K562 (cell line): ENCODE data around the gene CCDC92B.

DNA sequence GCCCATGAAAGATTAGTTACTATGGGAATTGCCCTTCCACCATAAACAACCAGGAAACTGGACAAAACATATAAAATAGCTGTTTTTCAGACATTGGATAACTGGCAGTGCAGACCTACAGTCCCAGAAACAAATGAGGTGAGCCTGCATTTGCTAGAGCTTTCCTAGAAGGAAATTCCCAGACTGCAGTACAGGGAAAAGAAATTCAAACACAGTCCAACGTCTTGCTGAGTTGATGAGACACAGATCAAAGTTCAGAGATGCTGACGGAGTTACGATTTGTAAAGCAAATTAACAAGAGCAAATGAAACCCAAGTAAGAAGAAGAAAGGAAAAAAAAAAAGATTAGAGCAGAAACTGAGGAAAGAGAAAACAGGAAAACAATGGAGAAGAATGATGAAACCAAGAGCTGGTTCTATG is 41.3 kb upstream of the MNT start:
- RAMPAGE, long total RNA = no peak
- RRBS = no CpG with 5 or more reads among the region's 3 CpGs
PRO-cap:
- standard = no peak
- CoPRO, capped RNA only, 2 experiments = no peak in any of the 2 experiments
- CoPRO, capped and uncapped RNA, 2 experiments = no peak in any of the 2 experiments
- CoPRO, uncapped RNA only, 2 experiments = no peak in any of the 2 experiments
CAGE:
- cytosol, long polyA plus RNA = no peak
- long polyA plus RNA = no peak
- nucleolus, long total RNA = no peak
- nucleus, long polyA plus RNA = no peak

GRCh38 chr17:2562976-2563642 is 30.3 kb upstream of the PAFAH1B1 start:
- RAMPAGE, long total RNA = no peak
- RRBS = 11% methylated on average over 4 of the region's 18 CpGs
PRO-cap:
- standard = no peak
- CoPRO, capped RNA only, 2 experiments = no peak in any of the 2 experiments
- CoPRO, capped and uncapped RNA, 2 experiments = no peak in any of the 2 experiments
- CoPRO, uncapped RNA only, 2 experiments = no peak in any of the 2 experiments
CAGE:
- cytosol, long polyA plus RNA = no peak
- long polyA plus RNA = no peak
- nucleolus, long total RNA = no peak
- nucleus, long polyA plus RNA = no peak

GRCh38 chr17:2693769-2694769 is 17.5 kb downstream of the CLUH start:
- RAMPAGE, long total RNA = no peak
- RRBS = 95% methylated on average over 4 of the region's 45 CpGs
PRO-cap:
- standard = no peak
- CoPRO, capped RNA only, 2 experiments = no peak in any of the 2 experiments
- CoPRO, capped and uncapped RNA, 2 experiments = no peak in any of the 2 experiments
- CoPRO, uncapped RNA only, 2 experiments = peak in 1 of 2 experiments; most common minus-strand start chr17:2693989 (in 1)
CAGE:
- cytosol, long polyA plus RNA = no peak
- long polyA plus RNA = no peak
- nucleolus, long total RNA = no peak
- nucleus, long polyA plus RNA = no peak

DNA sequence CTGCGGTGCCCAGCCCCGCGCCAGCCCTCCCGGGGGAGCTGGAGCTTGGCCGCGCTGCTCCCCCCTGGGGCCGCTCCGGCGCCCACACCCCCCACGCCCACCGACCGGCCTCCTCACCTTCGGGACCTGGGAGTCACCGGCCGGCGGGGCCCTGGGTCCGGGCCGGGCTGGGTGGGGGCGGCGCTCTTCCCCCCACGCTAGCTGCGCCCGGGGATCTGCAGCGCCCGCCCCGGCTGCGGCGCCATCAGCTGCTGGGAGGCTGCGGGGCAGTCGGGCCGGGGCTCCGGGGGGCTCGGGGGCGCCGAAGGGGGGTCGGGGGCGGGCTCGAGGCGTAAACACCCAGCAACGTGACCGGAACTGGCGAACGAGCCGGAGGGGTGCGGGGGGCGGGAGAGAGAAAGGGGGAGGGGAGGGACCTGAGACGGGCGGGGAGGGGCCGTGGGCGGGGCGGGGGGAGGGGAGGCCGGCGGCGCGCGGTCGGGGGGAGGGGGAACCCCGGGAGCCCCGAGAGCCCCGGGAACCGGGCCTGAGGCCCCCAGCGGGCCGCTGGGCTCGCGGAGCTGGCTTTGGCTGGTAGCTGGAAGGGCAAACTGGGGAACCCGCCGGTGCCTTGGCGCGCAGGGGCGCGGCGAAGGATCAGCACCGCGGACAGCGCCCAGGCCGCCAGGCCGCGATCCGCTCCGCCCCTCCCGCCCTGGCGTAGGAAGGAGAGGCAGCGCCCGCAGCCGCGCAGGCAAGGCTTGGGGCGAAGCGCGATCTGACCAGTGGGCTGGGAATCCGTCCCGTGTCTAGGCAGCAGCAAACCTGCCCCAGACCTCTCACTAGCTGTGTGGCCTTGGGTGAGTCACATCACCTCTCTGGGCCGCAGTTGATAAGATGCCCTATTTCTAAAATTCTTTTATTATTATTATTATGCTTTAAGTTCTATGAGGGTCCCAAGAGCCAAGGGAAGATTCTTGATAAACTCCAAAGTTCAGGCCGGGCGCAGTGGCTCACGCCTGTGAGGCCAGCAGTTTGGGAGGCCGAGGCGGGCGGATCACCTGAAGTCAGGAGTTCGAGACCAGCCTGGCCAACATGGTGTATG is at the start of gene CCDC92B:
Gene CCDC92B (minus strand): TSS at position 359 of the 1,084 bp plus-strand sequence.
- RAMPAGE, long total RNA = no peak
- RRBS = 5% methylated on average over 37 of the region's 99 CpGs
PRO-cap:
- standard = no peak
- CoPRO, capped RNA only, 2 experiments = no peak in any of the 2 experiments
- CoPRO, capped and uncapped RNA, 2 experiments = no peak in any of the 2 experiments
- CoPRO, uncapped RNA only, 2 experiments = no peak in any of the 2 experiments
CAGE:
- cytosol, long polyA plus RNA = no peak
- long polyA plus RNA = no peak
- nucleolus, long total RNA = no peak
- nucleus, long polyA plus RNA = no peak

DNA sequence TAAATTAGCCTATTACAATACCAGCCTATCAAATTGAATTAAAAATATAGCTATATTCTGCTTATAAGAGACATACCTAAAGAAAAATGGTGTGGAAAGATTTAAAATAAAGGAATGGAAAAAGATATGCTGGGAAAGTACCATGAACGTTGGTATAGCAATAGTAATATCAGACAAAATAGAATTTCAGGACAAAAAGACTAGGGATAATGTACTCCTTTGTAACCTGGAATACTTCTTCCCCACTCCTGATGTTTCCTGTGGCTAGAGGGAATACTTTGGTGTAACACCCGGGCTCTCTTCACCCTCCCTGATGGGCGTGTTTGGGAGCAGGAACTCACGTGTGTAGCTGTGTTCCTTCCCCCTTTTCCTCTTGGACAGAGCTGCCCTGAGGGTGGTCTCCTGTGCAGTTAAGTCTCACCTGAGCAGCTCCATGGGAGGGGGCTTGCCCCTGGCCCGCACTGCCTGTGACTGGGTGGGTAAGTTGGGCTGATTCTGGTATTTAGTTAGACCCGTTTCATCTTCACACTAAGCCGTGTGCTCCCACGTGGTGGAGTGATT is 88.0 kb downstream of the OR1D5 start:
- RAMPAGE, long total RNA = no peak
- RRBS = no CpG with 5 or more reads among the region's 8 CpGs
PRO-cap:
- standard = no peak
- CoPRO, capped RNA only, 2 experiments = no peak in any of the 2 experiments
- CoPRO, capped and uncapped RNA, 2 experiments = no peak in any of the 2 experiments
- CoPRO, uncapped RNA only, 2 experiments = no peak in any of the 2 experiments
CAGE:
- cytosol, long polyA plus RNA = no peak
- long polyA plus RNA = no peak
- nucleolus, long total RNA = no peak
- nucleus, long polyA plus RNA = no peak

GRCh38 chr17:2996250-2996616 is 67.2 kb downstream of the OR1D5 start:
- RAMPAGE, long total RNA = no peak
- RRBS = no CpG with 5 or more reads among the region's 6 CpGs
PRO-cap:
- standard = no peak
- CoPRO, capped RNA only, 2 experiments = no peak in any of the 2 experiments
- CoPRO, capped and uncapped RNA, 2 experiments = no peak in any of the 2 experiments
- CoPRO, uncapped RNA only, 2 experiments = no peak in any of the 2 experiments
CAGE:
- cytosol, long polyA plus RNA = no peak
- long polyA plus RNA = no peak
- nucleolus, long total RNA = no peak
- nucleus, long polyA plus RNA = no peak

- RAMPAGE, long total RNA = no peak
- RRBS = no CpG with 5 or more reads among the region's 23 CpGs
PRO-cap:
- standard = no peak
- CoPRO, capped RNA only, 2 experiments = no peak in any of the 2 experiments
- CoPRO, capped and uncapped RNA, 2 experiments = no peak in any of the 2 experiments
- CoPRO, uncapped RNA only, 2 experiments = no peak in any of the 2 experiments
CAGE:
- cytosol, long polyA plus RNA = no peak
- long polyA plus RNA = no peak
- nucleolus, long total RNA = no peak
- nucleus, long polyA plus RNA = no peak
Measured at GRCh38 chr17:3004832-3005627, 58.4 kb downstream of the OR1D5 start.

GRCh38 chr17:3659480-3660233 is 8.7 kb downstream of the TAX1BP3 start:
- RAMPAGE, long total RNA = no peak
- RRBS = no CpG with 5 or more reads among the region's 25 CpGs
PRO-cap:
- standard = no peak
- CoPRO, capped RNA only, 2 experiments = no peak in any of the 2 experiments
- CoPRO, capped and uncapped RNA, 2 experiments = no peak in any of the 2 experiments
- CoPRO, uncapped RNA only, 2 experiments = no peak in any of the 2 experiments
CAGE:
- cytosol, long polyA plus RNA = no peak
- long polyA plus RNA = no peak
- nucleolus, long total RNA = no peak
- nucleus, long polyA plus RNA = no peak

- RAMPAGE, long total RNA = no peak
- RRBS = no CpG with 5 or more reads among the region's 14 CpGs
PRO-cap:
- standard = no peak
- CoPRO, capped RNA only, 2 experiments = no peak in any of the 2 experiments
- CoPRO, capped and uncapped RNA, 2 experiments = no peak in any of the 2 experiments
- CoPRO, uncapped RNA only, 2 experiments = no peak in any of the 2 experiments
CAGE:
- cytosol, long polyA plus RNA = no peak
- long polyA plus RNA = no peak
- nucleolus, long total RNA = no peak
- nucleus, long polyA plus RNA = no peak
Measured at GRCh38 chr17:3665679-3666386, 2.5 kb downstream of the TAX1BP3 start.

DNA sequence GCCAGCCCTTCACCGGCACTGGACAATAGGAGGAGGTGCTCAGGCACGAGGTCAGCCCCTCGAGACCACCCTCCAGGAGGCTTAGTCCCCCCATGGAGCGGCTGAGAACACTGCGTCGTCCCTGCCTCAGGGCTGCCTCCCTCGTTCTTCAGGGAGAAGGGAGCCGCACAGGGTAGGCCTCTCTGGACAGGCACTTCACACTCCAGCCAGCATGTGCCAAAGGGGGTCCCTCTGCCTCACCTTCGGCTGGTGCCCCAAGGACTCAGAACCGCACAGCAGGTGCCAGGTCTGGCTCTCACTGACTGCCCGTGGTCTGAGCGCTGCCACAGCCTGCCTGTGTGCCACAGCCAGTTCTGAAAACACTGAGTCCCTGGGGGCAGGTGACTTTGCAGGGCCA is 7.1 kb downstream of the P2RX5 start:
- RAMPAGE, long total RNA = no peak
- RRBS = no CpG with 5 or more reads among the region's 12 CpGs
PRO-cap:
- standard = no peak
- CoPRO, capped RNA only, 2 experiments = no peak in any of the 2 experiments
- CoPRO, capped and uncapped RNA, 2 experiments = no peak in any of the 2 experiments
- CoPRO, uncapped RNA only, 2 experiments = no peak in any of the 2 experiments
CAGE:
- cytosol, long polyA plus RNA = no peak
- long polyA plus RNA = no peak
- nucleolus, long total RNA = no peak
- nucleus, long polyA plus RNA = no peak

DNA sequence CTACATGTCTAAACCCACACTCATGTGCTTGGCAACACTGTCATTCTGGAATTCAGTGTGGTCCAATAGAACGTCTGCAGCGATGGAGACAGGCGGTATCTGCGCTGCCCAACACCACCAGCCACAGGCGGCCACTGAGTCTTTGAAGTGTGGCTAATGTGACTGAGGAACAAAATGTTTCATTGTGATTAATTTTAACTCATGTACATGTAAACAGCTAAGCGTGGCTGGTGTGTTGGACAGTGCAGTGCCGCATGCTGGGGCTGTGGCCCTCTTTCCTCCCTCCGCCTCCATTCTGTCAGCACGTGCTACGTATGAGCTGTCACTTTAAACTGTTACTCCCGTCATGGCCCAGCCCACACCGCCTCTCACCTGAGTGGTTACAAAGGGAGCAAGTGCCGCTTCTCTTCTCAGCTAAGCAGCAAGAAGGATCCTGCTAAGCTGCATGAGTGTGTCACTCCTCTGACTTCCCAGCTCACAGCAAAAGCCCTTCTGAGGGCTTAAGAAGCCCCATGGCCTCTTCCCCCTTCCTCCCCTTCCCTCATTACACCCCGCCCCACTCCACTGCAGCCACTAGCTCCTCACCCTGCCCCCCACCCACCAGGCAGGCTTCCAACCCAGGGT is 14.9 kb downstream of the HASPIN start:
- RAMPAGE, long total RNA = no peak
- RRBS = no CpG with 5 or more reads among the region's 14 CpGs
PRO-cap:
- standard = no peak
- CoPRO, capped RNA only, 2 experiments = no peak in any of the 2 experiments
- CoPRO, capped and uncapped RNA, 2 experiments = no peak in any of the 2 experiments
- CoPRO, uncapped RNA only, 2 experiments = no peak in any of the 2 experiments
CAGE:
- cytosol, long polyA plus RNA = no peak
- long polyA plus RNA = no peak
- nucleolus, long total RNA = no peak
- nucleus, long polyA plus RNA = no peak

DNA sequence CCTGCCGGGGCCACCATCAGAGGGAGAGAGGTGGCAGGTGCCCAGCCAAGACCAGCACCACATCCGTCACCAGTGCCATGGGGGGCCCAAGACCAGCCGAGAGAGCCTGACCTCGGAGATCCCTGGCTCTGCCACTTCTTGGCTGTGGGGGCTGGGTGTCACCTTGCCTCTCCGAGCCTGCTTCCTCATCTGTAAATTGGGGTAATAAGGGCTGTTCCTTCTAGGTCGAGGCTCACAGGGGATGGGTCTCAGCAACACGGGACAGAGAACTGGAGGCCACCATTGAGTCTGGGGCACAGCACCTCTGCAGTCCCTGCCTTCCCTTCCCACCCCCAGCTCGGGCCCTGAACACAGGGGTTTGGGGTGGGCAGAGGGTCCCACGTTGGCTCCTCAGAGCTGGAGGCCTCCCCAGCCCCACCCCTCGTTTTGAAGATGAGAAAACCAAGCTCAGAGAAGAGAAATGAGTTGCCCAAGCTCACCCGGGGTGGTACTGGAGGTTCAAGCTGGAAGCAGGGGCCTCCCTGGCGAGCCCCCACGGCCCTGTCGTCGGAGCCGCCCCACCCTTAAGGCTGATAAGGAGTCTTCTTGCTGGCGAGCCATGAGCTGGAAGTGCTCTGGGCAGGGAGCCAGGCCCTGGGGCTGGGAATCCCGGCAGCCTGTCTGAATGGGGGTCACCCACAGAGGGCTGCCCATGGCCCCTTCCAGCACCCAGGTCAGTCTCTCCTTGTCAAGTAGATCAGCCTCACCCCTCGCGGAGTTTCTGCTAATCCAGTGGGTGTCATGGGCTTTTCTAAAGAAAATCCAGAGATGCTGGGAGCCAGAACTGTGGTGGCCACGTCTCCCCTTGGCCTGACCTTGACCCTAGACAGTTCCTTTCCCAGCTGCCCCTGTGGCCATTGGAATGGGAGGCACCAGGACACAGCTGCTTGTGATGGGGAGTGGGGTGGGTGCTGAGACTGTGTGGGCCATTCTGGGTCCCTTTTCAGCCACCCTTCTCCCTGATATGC is 1.0 kb upstream of the P2RX1 start:
- RAMPAGE, long total RNA = no peak
- RRBS = 71% methylated on average over 1 of the region's 21 CpGs
PRO-cap:
- standard = bidirectional peak, plus-strand start at position 594 of the sequence, minus-strand start at position 574 of the sequence
- CoPRO, capped RNA only, 2 experiments = peak in 1 of 2 experiments; most common plus-strand start position 612 of the sequence (in 1); most common minus-strand start position 542 of the sequence (in 1)
- CoPRO, capped and uncapped RNA, 2 experiments = no peak in any of the 2 experiments
- CoPRO, uncapped RNA only, 2 experiments = no peak in any of the 2 experiments
CAGE:
- cytosol, long polyA plus RNA = no peak
- long polyA plus RNA = no peak
- nucleolus, long total RNA = no peak
- nucleus, long polyA plus RNA = no peak

DNA sequence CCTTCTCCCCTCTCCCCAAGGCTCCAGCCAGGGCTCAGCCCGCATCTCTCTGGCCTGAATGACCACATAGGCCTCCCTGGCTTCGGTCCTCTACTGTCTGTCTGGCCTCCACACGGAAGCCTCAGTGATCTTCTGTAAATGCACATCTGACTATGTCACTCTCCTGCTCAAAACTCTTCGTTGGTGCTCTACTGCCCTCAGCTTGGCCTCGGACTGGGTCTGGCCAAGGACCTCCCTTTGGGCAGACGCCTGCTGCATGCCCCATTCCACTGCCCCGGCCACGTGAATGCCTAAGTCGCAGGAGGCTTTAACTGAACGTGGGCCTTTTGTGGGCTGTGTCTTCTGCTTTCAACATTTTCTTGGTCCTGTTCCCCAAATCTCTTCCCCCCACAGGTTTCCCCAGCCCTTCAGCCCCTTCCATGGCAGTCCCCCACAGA is 20.2 kb downstream of the ATP2A3 start:
- RAMPAGE, long total RNA = no peak
- RRBS = no CpG with 5 or more reads among the region's 10 CpGs
PRO-cap:
- standard = no peak
- CoPRO, capped RNA only, 2 experiments = no peak in any of the 2 experiments
- CoPRO, capped and uncapped RNA, 2 experiments = no peak in any of the 2 experiments
- CoPRO, uncapped RNA only, 2 experiments = peak in 1 of 2 experiments; most common minus-strand start position 136 of the sequence (in 1)
CAGE:
- cytosol, long polyA plus RNA = no peak
- long polyA plus RNA = no peak
- nucleolus, long total RNA = no peak
- nucleus, long polyA plus RNA = no peak

DNA sequence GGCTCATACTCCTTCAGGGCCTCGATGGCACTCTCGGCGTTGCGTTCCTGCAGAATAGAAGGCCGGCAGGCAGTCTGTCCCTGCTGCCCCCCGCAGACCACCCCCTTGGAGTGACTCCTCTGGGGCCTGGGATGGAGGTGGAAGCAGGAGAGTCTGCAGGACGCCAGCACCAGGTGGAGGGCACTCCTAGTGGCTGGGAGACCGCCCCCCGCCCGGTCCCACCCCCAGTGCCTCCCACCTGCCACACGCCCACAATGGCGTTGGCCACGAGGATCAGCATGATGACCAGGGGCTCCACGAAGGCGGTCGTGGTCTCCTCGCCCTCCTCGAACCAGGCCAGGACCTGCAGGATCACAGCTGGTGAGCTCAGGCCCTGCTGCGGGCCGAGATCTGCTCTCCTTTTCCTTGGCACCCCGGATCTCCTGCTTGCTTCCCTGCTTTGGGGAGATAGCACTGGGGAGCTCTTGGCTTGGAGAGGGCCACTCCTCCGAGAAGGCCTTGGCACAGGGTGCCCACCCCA is 12.8 kb downstream of the ATP2A3 start:
- RAMPAGE, long total RNA = no peak
- RRBS = 97% methylated on average over 4 of the region's 22 CpGs
PRO-cap:
- standard = no peak
- CoPRO, capped RNA only, 2 experiments = no peak in any of the 2 experiments
- CoPRO, capped and uncapped RNA, 2 experiments = no peak in any of the 2 experiments
- CoPRO, uncapped RNA only, 2 experiments = peak in 2 of 2 experiments; most common minus-strand start position 56 of the sequence (in 2)
CAGE:
- cytosol, long polyA plus RNA = no peak
- long polyA plus RNA = no peak
- nucleolus, long total RNA = no peak
- nucleus, long polyA plus RNA = no peak

DNA sequence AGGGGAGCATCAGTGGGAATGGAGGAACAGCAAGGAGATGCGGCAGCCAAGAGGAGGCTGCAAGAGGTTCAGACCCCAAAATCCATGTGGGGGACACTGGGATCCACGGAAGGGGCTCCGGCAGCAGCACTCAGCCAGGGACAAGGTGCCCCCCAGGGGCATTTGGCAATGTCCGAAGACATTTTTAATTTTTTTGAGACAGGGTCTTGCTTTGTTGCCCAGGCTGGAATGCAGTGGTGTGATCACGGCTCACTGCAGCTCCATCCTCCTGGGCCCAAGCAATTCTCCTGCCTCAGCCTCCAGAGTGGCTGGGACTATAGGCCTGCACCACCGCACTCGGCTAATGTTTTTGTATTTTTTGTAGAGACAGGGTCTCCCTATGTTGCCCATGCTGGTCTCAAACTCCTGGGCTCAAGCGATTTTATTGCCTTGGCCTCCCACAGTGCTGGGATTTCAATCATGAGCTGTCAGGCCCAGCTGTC is 11.8 kb downstream of the ATP2A3 start:
- RAMPAGE, long total RNA = no peak
- RRBS = no CpG with 5 or more reads among the region's 8 CpGs
PRO-cap:
- standard = no peak
- CoPRO, capped RNA only, 2 experiments = no peak in any of the 2 experiments
- CoPRO, capped and uncapped RNA, 2 experiments = no peak in any of the 2 experiments
- CoPRO, uncapped RNA only, 2 experiments = peak in 1 of 2 experiments; most common minus-strand start position 186 of the sequence (in 1)
CAGE:
- cytosol, long polyA plus RNA = no peak
- long polyA plus RNA = no peak
- nucleolus, long total RNA = no peak
- nucleus, long polyA plus RNA = no peak

DNA sequence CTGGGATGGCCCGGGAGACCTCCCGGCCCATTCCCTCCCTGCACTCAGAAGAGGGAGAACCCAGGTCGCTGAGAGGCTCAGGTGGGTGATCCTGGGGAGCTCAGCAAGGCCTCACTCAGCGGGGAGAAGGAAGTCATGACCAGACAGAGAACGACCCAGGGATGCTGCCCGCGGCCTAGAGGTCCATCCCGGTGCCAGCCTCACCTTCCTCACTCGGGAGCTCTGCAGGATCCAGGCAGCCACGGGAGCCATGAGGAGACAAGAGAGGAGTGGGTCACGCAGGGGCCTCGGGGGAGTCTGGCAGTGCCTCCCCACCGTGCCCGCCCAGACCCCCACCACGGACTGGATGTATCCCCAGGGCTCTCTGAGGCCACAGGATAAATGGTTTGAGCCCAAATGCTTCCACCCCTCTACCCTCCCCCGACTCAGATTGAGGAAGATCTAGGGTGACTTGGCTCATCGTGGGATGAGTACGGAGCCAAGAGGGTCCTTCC is 10.7 kb downstream of the ATP2A3 start:
- RAMPAGE, long total RNA = no peak
- RRBS = no CpG with 5 or more reads among the region's 18 CpGs
PRO-cap:
- standard = no peak
- CoPRO, capped RNA only, 2 experiments = no peak in any of the 2 experiments
- CoPRO, capped and uncapped RNA, 2 experiments = no peak in any of the 2 experiments
- CoPRO, uncapped RNA only, 2 experiments = no peak in any of the 2 experiments
CAGE:
- cytosol, long polyA plus RNA = no peak
- long polyA plus RNA = no peak
- nucleolus, long total RNA = no peak
- nucleus, long polyA plus RNA = no peak

GRCh38 chr17:3976464-3977247 is 12.4 kb upstream of the ATP2A3 start:
- RAMPAGE, long total RNA = no peak
- RRBS = 94% methylated on average over 4 of the region's 29 CpGs
PRO-cap:
- standard = no peak
- CoPRO, capped RNA only, 2 experiments = no peak in any of the 2 experiments
- CoPRO, capped and uncapped RNA, 2 experiments = no peak in any of the 2 experiments
- CoPRO, uncapped RNA only, 2 experiments = no peak in any of the 2 experiments
CAGE:
- cytosol, long polyA plus RNA = no peak
- long polyA plus RNA = no peak
- nucleolus, long total RNA = no peak
- nucleus, long polyA plus RNA = no peak

DNA sequence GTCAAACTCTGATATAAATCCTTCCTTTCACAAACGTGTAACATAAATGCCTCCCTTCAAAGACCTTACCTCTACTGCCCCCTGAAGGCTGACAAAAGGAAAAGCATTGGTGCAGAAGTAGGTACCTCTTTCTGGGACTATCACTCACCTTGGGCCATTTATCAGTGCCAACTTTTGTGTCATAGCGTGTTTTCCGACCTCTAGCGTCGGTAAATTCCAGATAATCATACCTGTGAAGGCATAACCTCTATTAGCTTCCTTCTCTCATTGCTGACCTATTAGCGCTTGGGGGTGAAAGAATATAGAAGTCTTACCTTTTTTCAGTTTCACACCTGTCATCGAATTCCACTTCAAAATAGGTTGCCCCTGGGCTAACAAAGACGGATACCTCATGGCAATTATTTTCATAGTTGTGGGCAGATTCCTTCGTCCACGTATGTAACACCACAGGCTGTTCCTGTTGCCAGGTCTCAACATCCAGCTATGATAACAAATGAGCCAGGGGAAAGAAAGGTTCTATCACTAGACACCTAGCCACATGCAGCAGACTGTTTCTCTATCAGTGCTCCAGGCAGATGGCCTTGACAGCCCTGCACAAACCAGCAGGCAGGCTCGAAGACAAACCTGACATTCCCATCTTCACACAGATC is 67.8 kb downstream of the ZZEF1 start:
- RAMPAGE, long total RNA = no peak
- RRBS = no CpG with 5 or more reads among the region's 11 CpGs
PRO-cap:
- standard = no peak
- CoPRO, capped RNA only, 2 experiments = no peak in any of the 2 experiments
- CoPRO, capped and uncapped RNA, 2 experiments = no peak in any of the 2 experiments
- CoPRO, uncapped RNA only, 2 experiments = no peak in any of the 2 experiments
CAGE:
- cytosol, long polyA plus RNA = no peak
- long polyA plus RNA = no peak
- nucleolus, long total RNA = no peak
- nucleus, long polyA plus RNA = no peak